Bronchial lymph node (tissue), 1 donor: ENCODE measurements around the genes COL17A1, SFR1, SORCS1 and MXI1.

- PRO-cap: no peak
Measured at GRCh38 chr10:103916334-103916744, 1.6 kb downstream of the STN1 start.

DNA sequence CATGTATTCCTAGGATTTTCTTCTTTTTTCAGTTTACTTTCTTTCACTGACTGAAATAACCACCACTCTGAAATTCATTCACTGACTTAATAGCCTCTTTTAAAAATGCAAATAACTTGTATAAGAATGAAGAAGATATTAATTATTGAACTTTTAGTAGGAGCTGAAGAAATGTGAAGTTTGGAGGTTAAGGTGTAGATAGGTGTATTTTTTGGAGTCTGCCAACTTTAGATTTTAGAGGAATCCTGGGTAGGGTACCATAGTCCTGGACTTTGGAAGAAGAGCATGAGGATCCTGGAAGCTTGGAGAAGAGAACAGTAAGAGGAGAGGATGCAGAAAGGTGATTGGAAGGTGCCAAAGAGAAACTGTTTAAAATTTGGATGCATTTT is 37.3 kb downstream of the SLK start:
- PRO-cap: no peak

DNA sequence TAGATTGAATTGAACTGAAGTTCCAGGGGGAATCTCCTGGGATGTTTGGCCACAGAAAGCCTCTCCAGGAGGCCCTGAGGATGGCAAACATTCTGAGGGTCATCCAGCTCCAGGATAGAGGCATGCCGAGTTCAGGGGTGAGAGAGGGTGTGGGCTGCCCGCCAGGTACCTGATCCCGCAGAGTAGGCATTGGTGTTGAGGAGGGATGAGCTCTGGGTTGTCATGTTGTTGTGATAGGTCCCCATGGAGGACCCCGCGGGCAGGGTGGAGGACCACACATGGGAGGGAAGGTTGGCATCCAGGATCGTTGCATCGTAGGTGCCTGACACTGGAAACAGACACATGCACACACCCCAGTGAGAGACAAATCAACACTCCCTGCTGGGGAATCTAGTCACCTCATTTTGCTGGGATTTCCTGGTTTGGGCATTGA is 21.4 kb downstream of the COL17A1 start:
- PRO-cap: no peak

GRCh38 chr10:104085476-104086330 is at the start of gene COL17A1:
Gene COL17A1 (minus strand): TSS chr10:104085880.
- PRO-cap: no peak

DNA sequence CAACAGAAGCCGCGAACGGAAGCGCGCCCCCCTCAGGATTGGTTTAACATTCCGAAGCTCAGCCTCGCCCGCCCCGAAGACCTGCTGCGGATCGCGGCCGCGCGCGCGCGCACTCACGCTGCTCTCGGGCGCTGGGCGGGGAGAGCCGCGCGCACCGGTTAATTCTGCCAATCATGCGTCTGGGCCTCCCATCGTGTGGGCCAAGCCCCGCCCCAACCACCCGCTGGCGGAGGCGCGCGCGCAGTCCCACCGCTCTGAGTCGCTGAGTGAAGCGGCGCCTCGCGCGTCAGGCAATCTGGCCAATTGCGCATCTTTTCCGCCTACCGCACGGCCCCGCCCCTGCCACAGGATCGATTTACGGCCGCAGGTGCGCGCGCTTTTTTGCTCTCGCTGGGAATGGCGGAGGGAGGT is at the start of gene SFR1:
TSS of gene SFR1 (plus strand) at position 384 of the 411 bp plus-strand sequence.
- PRO-cap: bidirectional peak, plus-strand start at position 347 of the sequence, minus-strand start outside the sequence

- PRO-cap: no peak
Measured at GRCh38 chr10:104274627-104275841, 6.0 kb downstream of the GSTO2 start.

- PRO-cap: no peak
Measured at GRCh38 chr10:104292995-104293587, 24.1 kb downstream of the GSTO2 start.

DNA sequence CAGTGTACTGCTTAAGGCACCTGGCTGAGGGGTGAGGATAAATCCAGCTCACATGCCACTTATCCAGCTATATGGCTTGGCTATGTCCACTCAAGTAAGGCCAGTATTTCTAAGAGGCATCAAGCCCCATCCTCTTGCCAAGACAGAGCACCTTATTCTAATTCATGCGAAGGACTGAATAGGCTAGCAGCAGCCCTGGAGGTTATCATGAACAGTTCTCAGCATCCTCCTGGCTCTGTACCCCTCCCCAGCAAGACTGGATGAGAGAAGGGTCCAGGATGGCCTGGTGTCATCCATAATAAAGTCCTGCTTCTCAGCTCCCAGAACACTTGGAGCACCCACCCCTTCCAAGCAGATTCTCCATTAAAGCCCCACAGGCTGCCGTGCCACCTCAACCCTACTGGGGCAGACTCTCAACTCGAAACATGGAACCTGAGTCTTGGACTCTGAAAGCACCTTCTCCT is 2.2 kb downstream of the ITPRIP start:
- PRO-cap: no peak

- PRO-cap: bidirectional peak, plus-strand start at chr10:104339716, minus-strand start at chr10:104339608
Measured at GRCh38 chr10:104339456-104340884, 1.7 kb upstream of the ITPRIP start.

- PRO-cap: no peak
Measured at GRCh38 chr10:104642255-104642579, 1.1 kb downstream of the SORCS3 start.

DNA sequence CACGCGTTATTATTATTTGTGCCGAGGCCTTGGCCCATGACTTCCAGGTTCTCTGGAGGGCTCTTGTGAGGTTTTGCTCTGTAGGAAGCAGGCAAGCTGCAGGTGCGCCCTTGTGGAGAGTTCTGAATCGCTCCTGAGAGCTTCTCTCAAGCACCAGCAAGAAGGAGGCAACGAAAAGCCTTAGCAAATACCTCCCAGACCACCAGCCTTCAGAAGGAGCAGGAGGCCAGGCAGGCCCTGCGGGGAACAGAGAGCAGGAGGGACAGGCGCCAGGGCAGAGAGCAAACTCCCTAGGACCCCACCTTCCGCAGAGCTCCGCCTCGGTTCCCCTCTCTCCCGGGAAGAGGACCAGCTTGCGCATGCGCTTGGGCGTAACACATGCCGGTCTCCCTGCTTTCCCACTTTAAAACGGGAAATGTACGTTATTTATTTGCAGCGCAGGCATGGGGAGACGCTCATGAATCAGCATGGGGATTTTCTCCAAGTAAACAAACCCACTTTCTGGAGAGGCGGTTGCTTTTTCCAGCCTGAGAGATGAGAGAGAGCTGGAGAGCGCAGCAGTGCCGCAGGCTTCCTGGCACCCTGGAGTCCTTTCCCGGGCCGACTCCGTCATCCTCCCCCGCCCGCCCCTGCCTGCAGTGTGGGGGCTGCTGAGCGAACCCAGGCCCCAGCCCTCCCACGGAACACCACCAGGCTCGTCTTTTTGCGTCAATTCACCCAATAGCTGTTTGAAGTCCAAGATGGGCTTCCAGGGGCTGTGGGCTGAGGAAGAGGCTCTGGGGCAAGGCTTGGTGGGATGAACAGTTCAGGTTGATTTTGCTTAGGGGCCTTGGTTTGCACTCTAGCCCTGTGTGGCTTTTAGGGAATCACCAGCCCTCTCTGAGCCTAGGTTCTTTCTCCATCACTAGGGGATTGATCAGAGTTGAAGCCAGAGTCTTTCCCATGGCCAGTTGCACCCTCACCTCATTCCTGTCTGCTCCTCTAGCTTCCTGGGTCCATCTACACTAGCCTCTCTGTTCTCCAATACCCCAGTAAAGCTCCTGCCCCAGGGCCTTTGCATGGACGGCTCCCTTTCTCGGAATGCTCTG is 40.0 kb downstream of the SORCS3 start:
- PRO-cap: no peak

DNA sequence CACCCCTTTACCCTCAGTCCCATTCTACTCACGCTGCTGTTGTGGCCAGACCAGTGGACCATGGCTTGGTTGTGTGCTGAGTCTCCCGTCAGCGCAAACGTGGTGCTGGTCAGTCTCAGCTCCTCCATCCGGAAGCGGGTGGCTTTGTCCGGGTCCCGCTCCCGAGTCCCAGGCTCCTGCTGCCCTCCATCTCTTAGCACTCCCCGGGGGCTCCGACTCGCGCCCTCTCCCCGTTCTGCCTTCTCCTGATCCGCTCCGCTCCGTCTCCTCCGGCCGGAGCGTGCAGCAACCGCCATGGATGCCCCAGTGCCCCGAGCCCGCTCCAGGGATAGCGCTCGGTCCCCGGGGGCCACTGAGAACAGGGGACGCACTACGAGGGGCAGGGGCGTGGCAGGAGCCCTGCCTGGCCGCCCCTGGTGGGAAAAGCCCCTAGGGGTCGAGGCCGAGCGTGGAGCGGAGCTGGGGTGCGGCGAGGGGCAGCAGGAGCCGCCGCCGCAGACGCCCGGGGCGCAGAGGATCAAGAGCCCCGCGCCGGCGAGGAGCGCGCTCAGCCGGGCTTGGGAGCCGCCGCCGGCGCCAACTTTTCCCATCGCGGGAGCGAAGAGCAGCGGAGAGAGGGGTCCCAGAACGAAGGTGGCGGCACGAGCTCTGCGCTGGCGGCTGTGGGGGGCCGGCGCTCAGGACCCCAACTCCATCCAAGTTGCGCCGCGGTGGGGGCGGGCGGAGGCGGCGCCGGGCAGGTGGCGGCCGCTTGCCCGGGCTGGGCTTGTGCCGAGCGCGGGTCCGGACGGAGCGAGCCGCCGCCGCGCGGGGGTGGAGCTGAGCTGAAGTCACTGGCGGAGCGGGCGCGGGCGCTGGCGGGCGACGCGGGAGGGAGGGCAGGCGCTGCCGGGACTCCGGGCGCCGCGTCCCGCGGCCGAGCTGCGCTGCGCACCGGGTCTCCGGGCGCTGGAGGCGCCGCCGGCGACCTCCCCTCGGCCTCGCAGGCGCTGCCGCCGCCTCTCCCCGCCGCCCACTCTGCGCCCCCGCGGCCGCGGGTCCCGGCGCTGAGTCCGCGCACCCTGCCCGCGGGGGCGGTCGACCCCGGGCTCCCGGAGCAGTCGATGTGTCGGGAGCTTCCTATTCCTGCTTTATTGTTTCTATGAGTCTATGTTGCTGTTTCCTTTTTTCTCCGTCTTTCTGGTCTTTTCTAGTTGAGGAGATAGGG is at the start of gene SORCS1:
TSS of gene SORCS1 (minus strand) at position 770 of the 1,207 bp plus-strand sequence.
- PRO-cap: bidirectional peak, plus-strand start at position 860 of the sequence, minus-strand start at position 762 of the sequence; unidirectional peak, minus-strand start at position 1,019 of the sequence

DNA sequence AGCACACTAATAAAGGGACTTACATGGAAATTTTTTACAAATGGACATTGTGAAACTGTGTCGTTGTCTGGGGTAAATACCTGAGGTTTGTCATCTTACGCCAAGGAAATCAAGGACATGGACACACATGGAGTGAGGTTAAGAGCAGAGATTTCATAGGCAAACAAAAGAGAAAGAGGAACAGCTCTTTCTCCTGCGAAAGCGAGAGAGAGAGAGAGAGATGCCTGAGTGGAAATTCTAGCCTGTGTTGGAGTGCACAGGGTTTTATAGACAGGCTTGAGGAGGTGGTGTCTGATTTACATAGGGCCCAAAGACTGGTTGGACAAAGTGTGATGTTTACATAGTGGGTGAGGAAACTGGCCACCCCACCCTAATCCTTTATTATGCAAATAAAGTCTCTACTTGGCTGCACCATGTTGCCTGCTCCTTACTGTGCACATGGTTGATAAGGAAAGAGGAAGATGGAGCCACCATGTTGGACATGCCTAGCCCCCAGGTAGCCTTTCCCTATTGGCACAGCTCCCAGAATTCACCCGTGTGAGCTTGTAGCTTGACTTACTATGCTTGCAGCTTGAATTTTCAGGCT is 967.8 kb upstream of the SORCS1 start:
- PRO-cap: no peak

- PRO-cap: no peak
Measured at GRCh38 chr10:108315485-108316407, 1151.2 kb upstream of the SORCS1 start.

DNA sequence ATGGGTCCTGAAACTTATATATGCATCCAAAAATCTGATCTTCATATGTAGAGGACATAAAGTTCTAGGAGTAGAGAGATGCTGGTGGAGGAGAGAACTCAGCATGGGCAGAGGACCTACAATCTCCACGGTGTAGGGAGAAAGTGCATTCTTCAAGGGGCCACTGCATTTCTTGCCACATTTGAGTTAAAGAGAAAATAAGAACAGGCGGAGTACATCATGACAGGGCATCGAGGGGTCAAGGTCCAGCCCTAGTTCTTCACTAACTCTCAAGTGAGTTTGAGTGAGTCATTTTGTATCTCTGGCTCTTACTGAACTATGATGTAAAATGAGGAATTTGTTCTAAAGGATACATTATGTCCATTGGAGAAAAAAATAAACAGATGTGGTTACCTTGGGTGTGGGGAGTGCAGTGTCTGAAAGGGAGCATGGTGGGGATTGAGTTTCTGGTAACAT is 182.9 kb downstream of the XPNPEP1 start:
- PRO-cap: no peak

- PRO-cap: bidirectional peak, plus-strand start at chr10:110076745, minus-strand start at chr10:110076619; bidirectional peak, plus-strand start at chr10:110077044, minus-strand start at chr10:110077009
Measured at GRCh38 chr10:110076181-110077423, 68.8 kb downstream of the ADD3 start.

DNA sequence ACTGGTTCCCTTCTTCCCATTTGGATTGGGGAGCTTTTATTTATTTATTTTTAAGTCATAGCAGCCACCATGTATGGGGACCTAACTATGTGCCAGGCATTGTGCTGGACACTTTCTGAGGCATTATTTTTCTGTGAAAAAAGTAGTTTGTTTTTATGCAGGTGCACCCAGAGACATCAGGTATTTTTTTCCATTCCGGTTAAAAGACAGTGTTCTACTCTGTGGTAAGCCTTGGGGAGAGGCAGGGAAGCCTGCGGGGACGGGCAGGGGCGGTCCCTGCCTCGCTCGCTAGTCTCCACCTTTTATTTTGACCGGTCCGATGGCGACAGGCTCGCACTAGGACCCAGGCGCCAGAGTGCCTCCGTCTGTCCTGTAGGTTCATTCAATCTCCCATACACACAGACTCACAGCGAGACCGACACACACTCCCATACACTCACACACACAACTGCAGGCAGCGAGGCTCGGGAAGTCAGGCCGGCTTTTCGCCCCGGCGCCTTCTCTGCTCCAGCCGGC is at the start of gene MXI1:
TSS of gene MXI1 (plus strand) at position 393 of the 516 bp plus-strand sequence.
- PRO-cap: unidirectional peak, plus-strand start at position 353 of the sequence; unidirectional peak, plus-strand start at position 401 of the sequence

DNA sequence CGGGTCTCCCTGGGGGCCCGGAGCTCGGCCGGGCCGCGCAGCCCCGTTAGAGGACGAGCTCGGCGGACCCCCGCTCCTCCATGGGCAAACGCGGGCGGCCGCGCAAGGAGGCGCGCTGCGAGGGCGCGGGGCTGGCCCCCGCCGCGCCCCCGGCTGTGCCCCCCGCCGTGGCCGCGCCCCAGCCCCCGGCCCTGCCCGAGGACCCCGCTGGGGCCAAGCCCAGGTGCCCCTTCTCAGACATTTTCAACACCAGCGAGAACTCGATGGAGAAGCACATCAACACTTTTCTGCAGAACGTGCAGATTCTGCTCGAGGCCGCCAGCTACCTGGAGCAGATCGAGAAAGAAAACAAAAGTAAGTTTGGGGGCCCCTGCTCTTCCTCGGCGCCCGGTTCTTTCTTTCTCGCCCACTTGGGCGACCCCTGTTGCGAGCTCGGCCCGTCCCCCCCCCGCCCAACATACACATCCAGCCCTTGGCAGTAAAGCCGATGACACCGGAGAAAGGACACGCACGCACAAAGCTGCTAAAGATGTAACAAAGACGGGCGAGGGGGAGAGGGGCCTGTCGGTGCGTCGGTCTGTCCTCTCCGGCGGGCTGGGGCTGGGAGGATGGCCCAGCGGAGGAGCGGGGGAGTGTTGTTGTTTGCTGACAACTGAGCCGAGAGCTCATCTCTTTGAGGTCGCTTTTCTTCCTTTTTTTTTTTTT is 476 bp downstream of the MXI1 start:
- PRO-cap: unidirectional peak, plus-strand start at position 487 of the sequence; bidirectional peak, plus-strand start outside the sequence, minus-strand start at position 602 of the sequence

- PRO-cap: no peak
Measured at GRCh38 chr10:110227973-110228694, 20.7 kb downstream of the MXI1 start.

DNA sequence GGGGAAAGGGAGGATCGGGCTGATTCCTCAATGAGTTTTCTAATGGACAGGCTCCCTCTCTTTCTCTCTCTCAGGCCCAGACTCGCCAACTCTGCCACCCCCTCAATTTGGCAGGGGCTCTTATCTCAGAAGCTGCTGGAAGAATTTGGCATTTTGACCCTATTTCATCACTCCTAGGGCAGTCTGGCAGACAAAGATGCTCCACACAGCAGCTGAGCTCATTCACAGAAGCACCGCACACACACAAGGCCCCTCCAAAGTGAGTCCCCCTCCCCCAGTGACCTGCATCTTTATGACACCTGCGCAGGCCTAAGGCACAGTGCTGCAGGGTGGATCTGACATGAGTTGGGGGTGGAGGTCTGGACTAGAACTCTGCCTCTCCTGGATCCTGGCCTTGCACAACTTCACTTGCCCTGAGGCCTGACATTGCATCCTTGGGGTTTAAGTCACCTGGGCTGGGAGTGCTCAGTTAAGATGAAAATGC is 41.2 kb upstream of the DUSP5 start:
- PRO-cap: no peak